Bronchial epithelial cell (primary cell): ENCODE data around the genes PTPN14 and SLC30A10.

DNA sequence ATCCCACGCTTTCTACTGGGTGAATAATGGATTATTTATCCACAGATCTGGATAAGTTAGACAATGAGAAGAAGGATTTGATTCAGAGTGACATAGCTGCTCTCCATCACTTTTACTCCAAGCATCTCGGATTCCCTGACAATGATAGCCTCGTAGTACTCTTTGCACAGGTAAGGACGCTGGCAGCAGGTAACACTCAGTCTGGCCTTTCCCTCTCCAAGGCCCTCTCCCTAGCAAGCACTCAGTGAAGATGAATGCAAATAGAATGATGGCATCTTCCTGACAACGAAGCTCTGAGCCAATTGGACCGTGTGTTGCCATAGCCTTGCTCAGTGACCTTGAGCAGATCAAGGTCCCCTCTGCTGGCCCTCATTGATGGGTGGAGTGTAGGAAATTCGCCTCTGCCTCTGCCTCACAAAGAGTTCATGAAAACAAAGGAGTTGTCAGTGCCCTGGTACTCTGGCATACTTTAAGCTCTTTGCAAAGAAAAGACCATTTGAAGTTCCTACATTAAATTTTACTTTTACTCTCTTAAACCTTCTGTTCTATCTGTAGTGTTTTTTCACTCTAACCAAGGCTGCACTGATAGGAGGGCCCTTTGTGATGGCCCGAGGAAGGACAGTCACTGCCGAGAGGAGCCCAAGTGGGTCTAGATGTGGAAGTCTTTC is 38.0 kb downstream of the SMYD2 start:
- RRBS, 2 experiments, result no CpG with 5 or more reads among the region's 9 CpGs

- RRBS, 2 experiments, result under 1 to 1% methylated on average over 27 to 35 of the region's 96 CpGs
These were observed at the start of gene PTPN14 for GRCh38 chr1:214551169-214552164. Gene PTPN14, minus strand, starts transcription at chr1:214551602.

DNA sequence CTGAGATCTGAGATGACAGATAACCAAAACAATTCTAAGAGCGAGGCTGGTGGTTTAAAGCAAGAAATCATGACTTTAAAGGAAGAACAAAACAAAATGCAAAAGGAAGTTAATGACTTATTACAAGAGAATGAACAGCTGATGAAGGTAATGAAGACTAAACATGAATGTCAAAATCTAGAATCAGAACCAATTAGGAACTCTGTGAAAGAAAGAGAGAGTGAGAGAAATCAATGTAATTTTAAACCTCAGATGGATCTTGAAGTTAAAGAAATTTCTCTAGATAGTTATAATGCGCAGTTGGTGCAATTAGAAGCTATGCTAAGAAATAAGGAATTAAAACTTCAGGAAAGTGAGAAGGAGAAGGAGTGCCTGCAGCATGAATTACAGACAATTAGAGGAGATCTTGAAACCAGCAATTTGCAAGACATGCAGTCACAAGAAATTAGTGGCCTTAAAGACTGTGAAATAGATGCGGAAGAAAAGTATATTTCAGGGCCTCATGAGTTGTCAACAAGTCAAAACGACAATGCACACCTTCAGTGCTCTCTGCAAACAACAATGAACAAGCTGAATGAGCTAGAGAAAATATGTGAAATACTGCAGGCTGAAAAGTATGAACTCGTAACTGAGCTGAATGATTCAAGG is 38.8 kb downstream of the CENPF start:
- RRBS, 2 experiments, result no CpG with 5 or more reads among the region's 5 CpGs

DNA sequence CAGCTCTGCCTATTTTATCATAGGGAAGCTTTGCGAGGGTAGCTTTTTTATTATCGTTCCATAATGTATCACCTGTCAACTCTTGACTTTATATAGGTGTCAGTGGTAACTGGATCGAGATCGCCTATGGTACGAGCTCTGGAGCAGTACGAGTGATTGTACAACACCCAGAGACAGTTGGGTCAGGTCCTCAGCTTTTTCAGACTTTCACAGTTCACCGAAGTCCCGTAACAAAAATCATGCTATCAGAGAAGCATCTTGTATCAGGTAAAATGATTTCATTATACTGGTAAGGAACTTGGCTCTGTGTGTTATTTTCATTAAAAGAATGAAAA is 36.9 kb downstream of the KCTD3 start:
- RRBS, 2 experiments, result no CpG with 5 or more reads among the region's 8 CpGs

DNA sequence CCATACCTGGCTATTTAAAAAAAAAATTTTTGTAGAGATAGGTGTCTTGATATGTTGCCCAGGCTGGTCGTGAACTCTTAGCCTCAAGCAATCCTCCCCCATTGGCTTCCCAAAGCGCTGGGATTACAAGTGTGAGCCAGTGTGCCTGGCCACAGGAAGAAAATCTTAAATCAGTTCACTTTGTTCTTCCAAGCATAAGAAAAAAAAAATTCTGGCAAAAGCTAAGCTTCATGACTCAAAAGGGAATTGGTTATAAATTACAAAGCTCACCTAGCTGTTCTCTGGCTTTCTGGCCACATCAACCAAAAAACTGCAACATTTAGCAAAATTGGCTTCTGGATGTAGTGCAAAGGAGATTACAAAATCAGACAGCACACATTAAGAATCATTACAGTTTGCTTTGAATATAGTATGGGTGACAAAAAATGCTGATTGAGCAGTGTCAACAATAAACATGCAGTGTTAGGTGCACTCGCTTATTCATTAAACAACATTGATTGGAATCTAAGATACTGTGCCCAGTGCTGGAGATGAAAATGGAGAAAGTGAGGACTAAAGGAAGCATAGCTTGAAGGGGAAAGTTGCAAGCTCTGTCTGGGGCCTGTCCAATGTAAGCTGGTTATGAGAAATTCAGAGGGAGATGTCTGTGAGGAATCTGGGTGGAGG is 76.7 kb downstream of the KCTD3 start:
- RRBS, 2 experiments, result no CpG with 5 or more reads among the region's 3 CpGs

DNA sequence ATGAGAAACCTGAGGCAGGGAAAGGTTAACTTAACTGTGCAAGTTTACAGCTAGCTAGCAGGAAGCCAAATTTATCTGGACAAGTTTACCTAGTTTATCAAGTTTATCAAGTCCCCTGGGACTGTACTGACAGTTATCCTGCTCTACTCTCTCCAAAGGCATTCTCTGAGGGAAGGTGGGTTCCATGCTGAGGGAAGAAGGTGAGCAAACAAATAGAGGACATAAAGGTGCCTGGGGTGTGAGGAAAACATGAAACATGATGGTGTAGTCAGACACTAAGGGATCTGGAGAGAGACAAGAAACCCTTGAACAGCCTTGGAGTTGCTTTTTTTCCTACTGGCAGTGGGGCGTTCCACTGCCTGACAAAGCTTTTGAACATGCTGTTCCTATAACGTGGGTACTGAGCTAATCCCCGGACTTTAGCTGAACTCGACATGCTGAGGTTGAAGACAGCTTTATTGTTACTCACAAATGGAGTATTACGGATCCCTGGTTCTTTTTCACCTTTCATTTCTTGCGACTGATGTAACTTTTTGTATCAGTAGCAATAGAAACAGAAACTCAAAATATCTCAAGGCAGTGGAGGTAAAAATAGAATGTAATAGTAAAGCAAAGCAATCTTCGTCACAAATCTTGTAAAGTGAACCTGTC is 42.3 kb upstream of the ESRRG start:
- RRBS, 2 experiments, result no CpG with 5 or more reads among the region's 7 CpGs

DNA sequence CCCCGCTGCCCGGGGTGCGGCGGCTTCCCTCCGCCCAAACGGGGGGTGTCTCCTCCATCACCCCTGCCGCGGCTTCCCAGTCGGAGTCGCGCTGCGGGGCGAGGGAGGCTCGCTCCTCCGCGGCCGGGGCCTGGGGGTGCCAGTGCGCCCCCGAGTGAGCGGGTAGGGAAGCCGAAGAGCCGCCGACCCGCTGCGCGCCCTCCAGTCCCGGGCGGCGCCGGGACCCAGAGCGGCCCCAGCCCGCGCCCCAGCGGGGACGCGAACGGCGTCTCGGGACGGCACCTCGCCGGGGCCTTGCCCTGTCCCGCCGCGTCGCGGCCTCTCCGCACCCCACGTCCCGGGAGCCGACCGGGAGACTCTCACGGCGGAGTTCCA is 120.4 kb upstream of the RRP15 start:
- RRBS, 2 experiments, result 1% methylated on average over 33 of the region's 54 CpGs

- RRBS, 2 experiments, result no CpG with 5 or more reads among the region's 6 CpGs
These were observed 17.1 kb downstream of the RRP15 start for GRCh38 chr1:218302088-218302759.

GRCh38 chr1:218351242-218351999 is 6.3 kb downstream of the TGFB2 start:
- RRBS, 2 experiments, result no CpG with 5 or more reads among the region's 10 CpGs

DNA sequence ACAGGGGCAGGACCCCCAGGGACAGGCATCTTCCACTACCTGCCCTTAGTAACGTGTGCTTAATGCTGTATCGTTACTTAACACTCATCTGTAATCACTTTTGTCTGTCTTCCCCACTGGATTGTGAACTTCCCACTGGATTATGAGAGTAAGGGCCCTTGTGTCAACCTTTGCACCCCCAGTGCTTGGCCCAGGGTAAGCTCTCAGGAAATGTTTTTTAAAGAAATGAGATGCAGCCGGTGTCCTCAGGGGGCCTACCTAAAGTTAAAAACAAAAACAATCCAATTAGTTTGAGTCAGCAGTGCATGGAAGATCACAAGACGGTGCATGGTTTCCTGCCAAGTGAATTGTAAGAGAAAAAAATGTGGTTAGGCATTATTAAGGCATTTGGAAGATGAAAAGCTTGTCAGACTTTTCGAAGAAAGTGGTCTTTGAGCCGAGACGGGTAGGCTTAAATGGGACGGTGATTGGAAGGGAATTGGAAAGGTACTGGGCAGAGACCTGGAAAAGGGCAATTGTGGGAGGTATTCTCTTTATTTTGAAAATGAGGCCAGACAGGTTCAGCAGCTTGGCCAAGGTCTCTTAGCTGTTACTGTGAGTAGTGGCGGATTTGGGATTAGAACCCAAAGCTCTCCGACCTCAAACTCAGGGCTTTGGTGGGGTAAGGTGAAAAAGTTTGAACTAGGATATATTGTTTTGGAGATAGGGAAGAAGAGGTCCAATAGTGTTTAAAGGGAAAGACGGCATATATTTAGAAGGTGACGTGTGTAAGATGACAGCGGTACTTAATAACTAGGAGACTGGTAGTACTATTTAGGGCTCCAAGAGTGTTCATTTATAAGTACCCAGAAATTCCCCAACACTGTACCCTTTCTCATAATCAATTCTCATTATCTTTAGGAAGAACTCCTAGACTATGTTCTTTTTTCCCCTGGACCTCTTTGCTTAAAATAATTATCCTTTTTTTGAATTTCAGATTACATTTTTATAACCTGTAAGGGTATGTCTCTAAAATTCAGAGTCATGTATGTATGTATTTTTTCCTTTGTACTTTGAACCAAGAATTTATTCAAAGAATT is 1.2 kb downstream of the LYPLAL1 start:
- RRBS, 2 experiments, result no CpG with 5 or more reads among the region's 13 CpGs

GRCh38 chr1:219839021-219839467 is 89.3 kb downstream of the SLC30A10 start:
- RRBS, 2 experiments, result no CpG with 5 or more reads among the region's 8 CpGs

DNA sequence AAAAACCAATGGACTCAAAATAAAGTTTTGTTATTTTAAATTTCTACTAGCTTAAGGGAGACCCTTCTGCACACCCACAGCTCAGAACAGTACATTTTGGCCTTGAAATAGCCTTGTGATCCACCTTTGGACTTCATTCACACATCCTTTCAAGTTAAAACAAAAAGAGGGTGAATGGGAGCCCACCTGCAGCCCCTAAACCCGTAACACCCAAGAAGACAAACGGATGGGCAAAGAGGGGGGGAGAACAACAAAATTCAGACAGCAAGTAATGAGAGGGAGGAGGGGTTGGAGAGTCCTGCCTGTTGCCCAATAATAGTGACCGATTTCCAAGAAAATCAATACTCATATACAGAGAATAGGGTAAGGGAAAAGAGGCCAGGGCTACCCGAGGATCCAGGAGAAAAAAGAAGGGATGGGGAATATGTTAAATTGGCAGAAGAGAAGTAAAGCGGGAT is 1.2 kb downstream of the SLC30A10 start:
- RRBS, 2 experiments, result no CpG with 5 or more reads among the region's 5 CpGs

DNA sequence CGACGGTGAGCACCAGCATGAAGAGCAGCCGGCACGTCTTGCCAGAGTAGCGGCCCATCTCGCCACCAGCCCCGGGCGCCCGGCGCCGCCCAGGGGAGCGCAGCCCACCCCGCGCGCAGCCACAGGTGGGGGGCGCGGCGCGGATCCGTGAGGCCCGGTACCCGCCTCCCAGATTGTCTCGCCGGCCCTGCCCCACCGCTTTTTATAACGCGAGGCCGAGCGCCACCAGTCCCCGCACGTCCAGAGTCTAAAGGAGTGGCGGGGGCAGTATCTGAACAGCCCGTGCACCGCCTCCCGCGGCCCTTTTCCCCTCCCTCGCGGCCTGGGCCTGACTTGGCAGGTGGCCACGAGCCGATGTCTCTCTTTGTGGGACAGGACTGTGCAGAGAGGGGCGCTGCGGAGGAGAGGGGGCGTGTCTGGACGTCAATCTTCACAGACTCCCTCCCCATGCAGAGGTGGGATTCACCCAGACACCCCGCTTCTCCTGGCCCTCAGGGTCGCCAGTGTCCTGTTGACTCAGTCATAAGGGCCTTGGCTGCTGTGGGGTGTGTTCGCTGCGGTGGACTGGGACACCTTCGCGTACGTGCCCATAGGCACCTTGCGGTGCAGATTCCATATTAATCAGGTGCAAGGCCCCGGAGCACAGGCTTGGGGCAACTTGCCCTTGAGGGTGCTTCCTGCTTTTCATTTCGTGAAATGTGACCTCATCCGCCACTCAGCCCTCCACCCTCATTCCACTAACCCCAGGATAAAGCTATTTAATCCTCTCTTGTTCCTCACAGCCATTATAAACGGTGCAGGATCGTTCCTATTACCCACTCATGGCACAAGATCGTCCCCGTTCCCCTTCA is at the start of gene SLC30A10:
TSS of gene SLC30A10 (minus strand) at position 175 of the 851 bp plus-strand sequence.
- RRBS, 2 experiments, result 2% methylated on average over 20 of the region's 59 CpGs

GRCh38 chr1:220219999-220220520 is 52.2 kb downstream of the RAB3GAP2 start:
- RRBS, 2 experiments, result no CpG with 5 or more reads among the region's 12 CpGs

DNA sequence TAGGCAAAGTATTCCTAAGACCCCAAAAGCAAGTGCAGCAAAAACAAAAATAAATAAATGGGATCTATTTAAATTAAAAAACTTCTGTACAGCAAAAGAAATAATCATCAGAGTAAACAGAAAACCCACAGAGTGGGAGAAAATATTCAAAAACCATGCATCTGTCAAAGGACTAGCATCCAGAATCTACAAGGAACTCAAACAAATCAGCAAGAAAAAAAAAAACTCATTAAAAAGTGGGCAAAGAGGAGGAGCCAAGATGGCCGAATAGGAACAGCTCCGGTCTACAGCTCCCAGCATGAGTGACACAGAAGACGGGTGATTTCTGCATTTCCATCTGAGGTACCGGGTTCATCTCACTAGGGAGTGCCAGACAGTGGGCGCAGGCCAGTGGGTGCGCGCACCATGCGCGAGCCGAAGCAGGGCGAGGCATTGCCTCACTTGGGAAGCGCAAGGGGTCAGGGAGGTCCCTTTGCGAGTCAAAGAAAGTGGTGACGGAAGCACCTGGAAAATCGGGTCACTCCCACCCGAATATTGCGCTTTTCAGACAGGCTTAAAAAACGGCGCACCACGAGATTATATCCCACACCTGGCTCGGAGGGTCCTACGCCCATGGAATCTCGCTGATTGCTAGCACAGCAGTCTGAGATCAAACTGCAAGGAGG is 27.2 kb downstream of the RAB3GAP2 start:
- RRBS, 2 experiments, result no CpG with 5 or more reads among the region's 23 CpGs

DNA sequence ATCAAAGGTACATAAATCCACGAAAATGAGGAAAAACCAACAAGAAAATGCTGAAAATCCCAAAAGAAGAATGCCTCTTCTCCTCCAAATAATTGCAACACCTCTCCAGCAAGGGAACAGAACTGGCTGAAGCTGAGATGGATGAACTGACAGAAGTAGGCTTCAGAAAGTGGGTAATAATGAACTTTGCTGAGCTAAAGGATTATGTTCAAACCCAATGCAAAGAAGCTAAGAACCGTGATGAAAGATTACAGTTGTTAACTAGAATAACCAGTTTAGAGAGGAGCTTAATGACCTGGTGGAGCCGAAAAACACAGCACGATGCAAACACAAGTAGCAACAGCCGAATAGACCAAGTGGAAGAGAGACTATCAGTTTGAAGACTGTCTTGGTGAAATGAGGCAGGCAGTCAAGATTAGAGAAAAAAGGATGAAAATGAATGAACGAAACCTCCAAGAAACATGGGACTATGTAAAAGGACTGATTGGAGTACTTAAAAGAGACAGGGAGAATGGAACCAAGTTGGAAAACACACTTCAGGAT is 47.1 kb upstream of the C1orf115 start:
- RRBS, 2 experiments, result no CpG with 5 or more reads among the region's 6 CpGs

DNA sequence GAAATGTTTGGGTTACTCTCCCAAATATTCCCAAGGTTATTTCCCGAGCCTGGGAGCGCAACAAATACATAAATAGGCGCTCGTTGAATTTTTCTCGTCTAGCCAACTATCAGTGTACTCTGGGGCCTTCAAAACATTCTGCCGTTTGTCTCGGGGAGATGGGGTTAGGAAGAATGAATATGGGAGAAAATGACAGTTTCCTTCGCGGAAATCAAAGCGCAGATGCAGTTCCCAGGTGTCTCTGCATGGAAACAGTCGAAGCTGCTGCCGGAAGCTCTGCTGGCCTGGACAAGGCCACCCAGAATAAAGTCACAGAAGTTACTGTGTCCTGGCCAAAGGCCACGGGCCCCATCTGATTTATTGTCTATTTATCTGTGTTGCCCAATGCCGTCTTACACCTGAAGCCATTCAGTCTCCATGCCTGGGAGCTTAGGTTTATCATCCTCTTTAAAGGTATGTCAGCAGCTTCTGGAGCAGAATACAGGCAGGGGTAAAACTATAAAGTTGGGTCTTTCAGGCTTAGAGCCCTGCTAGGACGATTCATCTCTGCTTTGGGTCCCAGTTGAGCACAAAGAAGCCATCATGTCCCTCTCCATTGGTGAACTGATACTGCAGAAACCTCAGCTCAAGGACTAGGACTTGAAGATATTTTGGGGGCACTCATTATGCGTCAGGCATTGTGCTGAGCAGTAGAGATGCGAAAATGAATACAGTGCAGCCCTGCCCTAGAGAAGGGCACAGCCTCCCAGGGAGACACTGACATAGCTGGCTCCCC is 1.2 kb downstream of the C1orf115 start:
- RRBS, 2 experiments, result no CpG with 5 or more reads among the region's 17 CpGs

DNA sequence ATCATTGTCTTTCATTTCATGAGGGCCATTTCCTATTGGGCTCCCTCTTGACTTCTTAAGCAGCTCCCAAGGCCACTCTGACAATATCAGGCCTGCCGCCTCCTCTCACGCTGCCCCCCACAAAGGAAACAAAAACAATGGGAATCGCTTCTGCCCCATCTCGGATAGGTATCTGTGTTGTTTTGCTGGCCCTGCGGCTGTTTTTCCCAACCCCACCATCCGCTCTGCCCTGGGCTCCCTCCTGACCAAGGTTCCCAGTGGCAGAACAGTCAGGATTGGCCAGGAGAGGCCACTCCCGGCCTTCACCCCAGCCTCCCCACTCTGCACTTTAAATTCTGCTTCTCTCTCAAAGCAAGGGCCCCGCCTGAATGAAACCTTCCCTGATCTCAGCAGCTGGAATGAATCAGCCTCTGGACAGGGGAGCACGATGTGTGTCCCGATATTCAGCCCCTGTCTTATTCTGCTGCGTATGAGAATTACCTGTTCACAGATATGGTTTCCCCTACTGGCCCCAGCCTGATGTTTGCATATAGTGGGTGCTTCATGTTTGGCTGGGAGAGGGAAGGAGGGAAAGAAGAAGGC is 16.3 kb downstream of the C1orf115 start:
- RRBS, 2 experiments, result no CpG with 5 or more reads among the region's 11 CpGs

DNA sequence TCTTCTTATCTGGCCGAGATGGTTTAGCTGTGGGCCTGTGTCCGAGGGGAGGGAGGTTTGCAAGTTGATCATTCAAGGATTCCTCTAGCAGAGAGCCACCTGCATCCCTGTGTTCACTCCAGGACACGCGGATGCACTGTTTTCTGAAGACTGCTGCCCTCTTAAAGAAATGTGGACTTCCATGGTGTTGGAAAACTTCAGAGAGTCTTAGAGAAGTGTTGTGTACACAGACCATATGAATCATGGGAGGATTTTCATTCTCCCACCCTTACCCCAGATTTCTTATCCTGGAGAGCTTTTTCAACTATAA is 1.6 kb downstream of the MTARC2 start:
- RRBS, 2 experiments, result no CpG with 5 or more reads among the region's 4 CpGs

DNA sequence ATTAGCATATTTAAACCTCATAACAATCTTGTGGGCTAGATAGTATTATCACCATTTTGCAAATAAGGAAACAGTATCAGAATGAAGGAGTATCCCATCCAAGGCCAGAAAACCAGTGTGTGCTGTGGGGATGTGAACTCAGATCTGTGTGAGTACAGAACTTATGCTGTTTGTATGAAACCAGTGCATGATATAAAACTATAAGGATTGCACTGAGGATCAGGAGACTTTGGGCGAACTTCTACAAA is 2.5 kb downstream of the MTARC2 start:
- RRBS, 2 experiments, result no CpG with 5 or more reads among the region's 1 CpG